Trachea (tissue), 1 donor: ENCODE measurements around a stretch of chr6.

GRCh38 chr6:143843439-143843961 lies 362 bp downstream of the LTV1 start:
- PRO-cap, result no peak

DNA sequence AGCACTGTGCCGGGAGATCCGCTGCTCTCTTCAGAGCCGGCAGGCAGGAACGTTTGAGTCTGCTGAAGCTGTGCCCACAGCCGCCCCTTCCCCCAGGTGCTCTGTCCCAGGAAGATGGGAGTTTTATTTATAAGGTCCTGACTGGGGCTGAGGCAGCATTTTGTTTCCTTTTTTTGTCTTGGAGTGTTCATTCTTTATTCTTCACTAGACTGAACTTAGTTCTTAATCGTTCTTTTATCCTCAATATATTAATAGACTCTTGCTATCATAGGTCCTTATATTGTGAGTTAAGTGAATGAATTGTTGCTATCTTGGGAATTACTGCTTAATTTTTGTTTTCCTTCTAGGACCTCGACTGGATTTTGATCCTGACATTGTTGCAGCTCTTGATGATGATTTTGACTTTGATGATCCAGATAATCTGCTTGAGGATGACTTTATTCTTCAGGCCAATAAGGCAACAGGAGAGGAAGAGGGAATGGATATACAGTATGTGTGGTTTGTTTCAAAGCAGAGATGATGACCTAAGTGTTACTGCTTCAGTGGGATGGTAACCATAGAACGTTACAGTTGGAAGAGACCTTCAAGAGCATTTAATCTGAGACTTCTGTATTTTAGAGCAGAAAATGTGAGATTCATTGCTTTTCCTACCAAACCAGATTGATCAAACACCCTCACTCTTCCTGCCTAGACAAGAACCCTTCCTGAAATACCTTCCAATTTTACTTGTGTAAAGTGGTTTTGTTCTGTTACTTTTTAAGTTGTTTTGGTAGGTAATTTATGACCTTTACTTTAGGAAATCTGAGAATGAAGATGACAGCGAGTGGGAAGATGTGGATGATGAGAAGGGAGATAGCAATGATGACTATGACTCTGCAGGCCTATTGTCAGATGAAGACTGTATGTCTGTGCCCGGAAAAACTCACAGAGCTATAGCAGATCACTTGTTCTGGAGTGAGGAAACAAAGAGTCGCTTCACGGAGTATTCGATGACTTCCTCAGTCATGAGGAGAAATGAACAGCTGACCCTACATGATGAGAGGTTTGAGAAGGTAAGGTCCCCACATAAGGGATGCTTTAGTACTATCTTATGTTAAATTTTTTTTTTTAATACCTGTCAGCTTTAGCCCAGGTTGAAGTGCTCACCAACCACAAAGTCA lies 6.9 kb upstream of the ZC2HC1B start:
- PRO-cap, result no peak

- PRO-cap, result no peak
These were observed 40.1 kb downstream of the SF3B5 start for GRCh38 chr6:144054985-144056019.

- PRO-cap, result no peak
These were observed 1.2 kb downstream of the SF3B5 start for GRCh38 chr6:144094112-144094690.

- PRO-cap, result no peak
These were observed 40.2 kb downstream of the STX11 start for GRCh38 chr6:144190460-144191025.

DNA sequence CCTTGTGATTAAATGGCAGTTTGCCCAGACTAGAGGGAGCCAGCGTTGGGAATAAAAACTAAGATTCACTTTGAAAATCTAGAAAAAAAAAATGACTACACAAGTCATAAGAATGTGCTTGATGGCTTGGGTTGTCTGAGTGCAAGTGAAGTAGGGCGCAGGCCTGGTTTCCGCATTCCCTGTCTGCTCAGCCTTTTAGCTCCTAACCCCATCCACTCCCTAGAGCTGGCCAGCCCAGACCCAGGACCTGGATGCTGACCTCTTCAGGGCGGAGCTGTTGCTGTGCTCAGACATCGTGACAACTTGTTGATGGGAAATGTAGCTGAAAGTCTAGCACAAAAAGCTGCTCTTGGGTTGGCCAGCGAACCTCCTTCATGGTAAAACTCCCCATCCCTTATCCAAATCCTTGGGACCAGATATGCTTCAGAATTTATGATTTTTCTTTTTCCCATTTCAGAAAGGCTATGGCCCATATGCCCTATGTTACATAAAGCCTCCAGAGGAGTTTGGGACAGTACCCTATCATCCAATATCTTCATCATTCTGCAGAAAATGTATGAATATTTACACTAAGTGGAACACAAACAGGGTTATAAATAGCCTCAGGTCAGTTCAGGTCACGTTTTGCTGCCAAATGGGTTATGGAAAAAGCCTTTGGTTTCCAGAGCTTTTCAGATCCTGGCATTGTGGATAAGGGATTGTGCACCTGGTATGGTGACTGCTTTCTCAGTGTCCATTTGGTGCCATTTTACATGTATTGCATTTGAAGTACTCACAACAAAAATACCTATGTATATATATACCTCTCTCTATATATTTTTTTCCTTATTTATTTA lies 29.2 kb downstream of the UTRN start:
- PRO-cap, result unidirectional peak, plus-strand start at position 684 of the sequence

- PRO-cap, result no peak
These were observed 40.2 kb downstream of the UTRN start for GRCh38 chr6:144325340-144325804.

- PRO-cap, result no peak
These were observed 41.9 kb downstream of the UTRN start for GRCh38 chr6:144326752-144327668.

GRCh38 chr6:144335269-144335545 lies 50.1 kb downstream of the UTRN start:
- PRO-cap, result no peak

GRCh38 chr6:144344736-144345315 lies 59.7 kb downstream of the UTRN start:
- PRO-cap, result no peak

DNA sequence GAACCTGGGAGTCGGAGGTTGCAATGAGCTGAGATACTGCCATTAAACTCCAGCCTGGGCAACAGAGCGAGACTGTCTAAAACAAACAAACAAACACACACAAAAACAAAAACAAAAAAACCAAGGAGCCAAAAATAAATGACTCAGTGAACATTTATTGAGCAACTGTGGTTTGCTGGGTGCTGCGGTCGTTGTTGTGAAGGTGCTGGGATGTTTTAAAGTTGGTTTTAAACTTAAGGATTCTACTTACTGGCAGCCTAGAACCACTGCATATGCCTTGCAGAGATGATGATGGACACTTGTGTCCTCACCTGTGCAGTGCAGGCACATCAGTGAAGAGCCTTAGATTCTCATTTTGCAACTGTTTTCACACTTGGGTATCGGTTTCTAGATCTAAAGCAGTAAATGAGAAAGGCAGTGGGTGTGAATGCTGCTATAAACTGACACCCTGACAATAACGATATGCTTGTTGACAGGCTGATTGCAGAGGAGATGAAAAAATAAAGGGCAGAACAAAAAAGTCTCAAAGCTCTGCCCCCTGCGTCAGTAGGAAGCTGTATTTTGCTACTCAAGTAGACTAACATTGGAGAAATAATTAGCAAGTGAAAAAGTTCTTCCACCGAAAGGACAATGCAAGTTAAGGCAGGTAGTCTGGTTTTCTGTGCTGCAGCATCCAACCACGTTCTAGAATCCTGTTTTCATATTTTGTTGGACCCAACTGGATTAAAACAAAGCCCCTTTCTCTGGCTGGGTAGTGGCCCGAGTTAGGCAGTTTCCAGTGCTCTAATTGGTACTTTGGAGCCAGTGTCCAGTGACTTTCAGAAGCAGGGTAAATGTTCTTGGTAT lies 68.9 kb downstream of the UTRN start:
- PRO-cap, result no peak

GRCh38 chr6:144809087-144809625 lies 524.0 kb downstream of the UTRN start:
- PRO-cap, result no peak

DNA sequence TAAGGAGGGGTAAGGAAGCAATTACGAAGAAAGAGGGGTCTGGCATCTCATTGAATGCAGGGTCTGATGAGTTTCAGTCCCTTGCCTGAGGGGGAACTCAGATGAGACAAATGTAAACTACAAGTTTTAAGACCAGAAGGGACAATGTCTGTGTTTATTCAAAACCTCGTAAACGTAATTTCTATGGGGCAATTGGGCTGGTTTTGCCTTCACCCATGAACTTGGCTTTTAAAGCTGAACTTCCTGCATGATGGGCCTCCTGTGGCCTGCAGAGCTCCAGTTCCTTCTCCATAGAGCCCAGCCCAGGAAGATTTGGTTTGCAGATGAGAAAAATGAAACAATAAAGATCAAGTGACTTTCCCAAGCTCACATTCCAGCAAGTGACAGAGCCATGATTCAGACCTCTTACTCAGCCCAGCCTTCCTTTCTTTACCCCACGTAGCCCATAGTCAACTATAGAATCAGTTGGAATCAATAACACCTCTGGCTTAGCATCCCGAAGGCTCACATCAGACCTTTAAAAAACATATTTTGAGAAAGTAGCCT lies 612.3 kb downstream of the UTRN start:
- PRO-cap, result no peak

- PRO-cap, result no peak
These were observed 468.4 kb downstream of the EPM2A start for GRCh38 chr6:145267005-145267262.

GRCh38 chr6:145736749-145737111 lies 1.4 kb upstream of the EPM2A start:
- PRO-cap, result no peak

GRCh38 chr6:146544168-146544866 lies 684 bp downstream of the RAB32 start:
- PRO-cap, result no peak

DNA sequence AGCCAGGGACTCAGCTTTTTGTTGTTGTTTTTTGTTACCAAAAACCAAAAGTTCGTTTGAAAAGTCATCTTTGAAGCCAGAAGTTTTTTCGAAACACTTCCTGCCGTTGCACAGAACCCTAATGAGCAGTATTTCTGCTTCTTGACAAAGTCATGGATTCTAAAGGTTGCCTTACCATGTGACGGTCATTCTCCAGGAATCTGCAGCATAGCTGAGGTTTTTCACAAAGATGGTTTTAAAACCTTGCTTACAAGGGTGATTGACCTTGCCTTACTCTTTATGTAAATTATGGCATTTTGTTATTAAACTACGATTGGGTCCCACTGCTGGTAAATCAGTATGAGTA lies 2.0 kb downstream of the RAB32 start:
- PRO-cap, result no peak

- PRO-cap, result no peak
These were observed 172.3 kb downstream of the ADGB start for GRCh38 chr6:146770916-146771605.

- PRO-cap, result no peak
These were observed 286.6 kb downstream of the ADGB start for GRCh38 chr6:146885285-146885796.

GRCh38 chr6:146914330-146915353 lies 289.6 kb upstream of the STXBP5 start:
- PRO-cap, result no peak